Colon Carcinoma Metastatic in the Lung (tissue), 2 donors: ENCODE measurements around a stretch of chr16.

- PRO-cap, 2 experiments, result no peak in any of the 2 experiments
Measured at GRCh38 chr16:72986031-72986449, 61.9 kb downstream of the ZFHX3 start.

- PRO-cap, 2 experiments, result no peak in any of the 2 experiments
Measured at GRCh38 chr16:73017273-73017975, 30.5 kb downstream of the ZFHX3 start.

GRCh38 chr16:73046096-73046615 is 1.8 kb downstream of the ZFHX3 start:
- PRO-cap, 2 experiments, result no peak in any of the 2 experiments

DNA sequence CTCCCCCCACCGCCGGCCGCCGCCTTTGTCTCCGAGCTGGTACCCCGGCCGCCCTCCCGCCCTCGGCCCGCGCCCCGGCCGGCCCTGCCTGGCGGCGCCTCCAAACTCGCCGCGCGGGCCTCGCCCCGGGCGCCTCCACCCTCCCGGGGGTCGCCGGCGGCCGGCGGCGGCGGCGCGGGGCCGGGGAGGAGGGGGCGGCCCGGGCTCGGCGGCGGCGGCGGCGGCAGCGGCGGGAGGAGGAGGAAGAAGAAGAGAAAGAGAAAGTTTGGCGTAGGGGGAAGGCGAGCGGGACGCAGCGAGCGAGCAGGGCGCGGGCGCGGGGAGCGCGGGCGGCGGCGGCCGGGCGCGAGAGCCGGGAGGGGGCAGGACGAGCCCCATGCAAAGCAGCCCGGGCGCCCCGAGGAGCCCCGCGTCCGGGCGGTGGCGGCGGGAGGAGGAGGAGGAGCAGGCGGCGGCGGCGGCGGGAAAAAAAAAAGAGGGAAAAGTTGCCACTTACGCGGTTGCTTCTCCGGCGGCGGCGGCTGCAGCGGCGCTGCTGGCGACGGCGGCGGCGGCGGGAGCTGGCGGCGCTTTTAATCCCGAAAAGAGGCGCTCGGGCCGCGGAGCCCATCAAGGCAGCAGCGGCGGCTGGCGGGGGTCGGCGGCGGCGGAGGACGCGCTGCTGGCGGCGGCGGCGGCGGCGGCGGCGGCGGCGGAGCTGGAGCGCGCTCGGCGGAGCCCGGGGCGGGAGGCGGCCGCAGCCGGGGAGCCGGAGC is 10.3 kb upstream of the ZFHX3 start:
- PRO-cap, 2 experiments, result peak in 2 of 2 experiments; most common plus-strand start position 28 of the sequence (in 2); most common minus-strand start position 108 of the sequence (in 1)

GRCh38 chr16:73062597-73062878 is 14.6 kb upstream of the ZFHX3 start:
- PRO-cap, 2 experiments, result no peak in any of the 2 experiments

DNA sequence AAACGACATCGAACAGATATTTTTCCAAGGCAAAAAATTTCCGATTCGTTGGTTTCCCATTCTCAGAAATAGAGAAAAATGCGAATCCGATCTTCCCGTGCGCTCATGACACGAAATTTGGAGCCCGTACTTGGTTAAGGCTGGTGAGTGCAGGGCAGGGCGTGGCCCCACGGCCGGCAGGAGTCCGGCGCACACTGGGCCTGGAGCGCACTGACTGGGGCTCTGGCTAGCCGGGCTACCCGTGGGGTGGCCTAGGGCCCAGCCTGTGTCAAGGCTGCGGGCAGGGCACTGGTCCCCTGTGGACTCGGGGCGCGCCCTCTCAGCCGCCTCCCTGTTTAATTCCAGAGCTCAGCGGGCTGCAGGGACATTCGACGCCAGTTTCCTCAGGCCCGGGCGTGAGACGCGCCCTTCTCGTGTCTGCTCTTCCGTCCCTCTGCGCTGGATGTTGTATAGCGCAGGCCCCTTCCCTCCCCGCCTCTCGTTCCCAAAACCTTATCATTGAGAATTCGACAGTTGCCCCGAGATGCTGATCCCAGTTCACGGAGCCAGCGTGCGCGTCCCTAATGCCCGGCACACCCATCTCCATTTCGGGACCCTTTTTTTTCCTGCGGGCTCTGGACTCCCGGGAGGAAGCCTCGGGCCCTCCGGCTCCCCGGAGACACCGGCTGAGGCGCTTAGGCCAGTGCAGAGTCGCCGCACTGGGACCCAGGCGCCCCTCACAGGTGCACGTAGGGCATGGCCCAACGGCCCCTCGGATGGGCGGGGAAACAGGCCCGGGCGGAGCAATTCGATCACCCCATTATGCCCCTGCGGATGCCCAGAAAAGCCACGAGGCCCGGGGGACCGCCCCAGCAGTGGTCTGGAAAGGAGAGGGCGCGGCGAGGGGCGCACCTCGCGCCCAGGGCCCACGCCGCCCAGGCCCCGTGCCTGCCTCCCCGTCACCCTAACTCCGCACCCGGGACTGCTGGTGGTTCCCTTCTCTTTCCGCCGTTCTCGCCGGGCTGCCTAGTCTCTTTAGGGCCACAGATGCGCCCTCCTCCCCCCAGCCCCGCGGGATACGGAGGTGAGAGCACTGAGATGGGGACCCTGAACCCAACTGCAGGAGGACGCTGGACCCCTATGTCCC is 18.3 kb upstream of the ZFHX3 start:
- PRO-cap, 2 experiments, result peak in 2 of 2 experiments; most common plus-strand start position 172 of the sequence (in 1); most common minus-strand start position 437 of the sequence (in 2)

DNA sequence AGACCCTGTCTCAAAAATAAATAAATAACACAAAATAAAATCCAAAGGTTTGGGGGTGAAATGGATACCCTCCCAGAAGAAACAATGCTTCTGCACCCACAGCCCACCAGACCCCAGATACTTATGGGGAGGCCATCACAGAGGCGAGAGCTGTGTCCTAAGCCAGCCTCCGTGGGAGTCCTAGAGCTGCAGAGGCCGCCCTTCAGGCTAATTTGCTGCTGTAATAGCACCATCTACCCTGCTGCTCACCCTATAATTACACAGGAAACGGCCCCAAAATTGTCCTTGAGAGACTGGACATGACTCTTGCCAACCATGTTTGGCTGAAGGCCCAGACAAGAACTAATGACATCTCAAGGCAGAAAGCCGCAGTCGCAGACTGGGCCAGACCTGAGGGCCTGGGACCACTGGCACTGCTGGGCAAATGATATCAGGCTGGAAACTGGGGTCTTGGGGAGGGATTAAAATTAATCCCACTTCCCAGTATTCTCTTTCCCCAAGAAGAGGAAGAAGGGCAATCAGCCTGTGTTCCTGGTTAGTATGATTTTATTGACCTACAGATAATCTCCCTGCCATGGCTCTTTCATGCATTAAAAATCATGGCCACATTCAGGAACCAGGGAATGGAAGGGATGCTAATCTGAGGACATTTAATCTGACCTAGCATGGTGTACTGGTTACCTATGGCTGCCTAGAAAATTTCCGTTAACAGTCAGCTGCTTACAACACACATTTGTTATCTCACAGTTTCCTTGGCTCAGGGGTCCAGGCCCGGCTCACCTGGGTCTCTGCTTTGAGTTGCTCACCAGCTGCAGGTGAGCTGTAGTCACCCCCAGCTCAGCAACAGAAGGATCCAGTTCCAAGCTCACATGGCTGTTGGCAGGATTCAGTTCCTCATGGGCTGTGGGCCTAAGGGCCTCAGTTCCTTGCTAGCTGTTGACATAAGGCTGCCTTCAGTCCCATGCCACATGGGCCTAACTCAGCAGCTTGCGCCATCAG is 24.3 kb downstream of the PSMD7 start:
- PRO-cap, 2 experiments, result no peak in any of the 2 experiments

GRCh38 chr16:74406571-74407004 is 14.7 kb downstream of the CLEC18B start:
- PRO-cap, 2 experiments, result no peak in any of the 2 experiments

- PRO-cap, 2 experiments, result no peak in any of the 2 experiments
Measured at GRCh38 chr16:74724320-74725460, 24.0 kb upstream of the MLKL start.

DNA sequence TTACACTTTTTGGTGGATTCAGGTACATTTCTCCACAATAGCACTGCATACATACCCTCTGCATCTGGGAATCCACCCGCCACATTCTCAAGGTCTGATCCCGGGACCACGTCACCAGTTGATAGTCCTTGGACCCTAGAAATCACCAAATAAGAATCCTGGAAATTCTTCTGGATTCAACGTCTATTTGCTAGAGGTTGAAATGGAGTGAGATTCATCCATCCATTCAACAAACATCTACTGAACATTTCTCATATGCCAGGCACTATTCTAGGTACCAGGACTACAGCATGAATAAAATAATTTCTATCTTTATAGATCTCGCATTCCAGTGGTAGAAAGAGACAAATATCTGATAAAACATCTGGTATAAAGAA is 67.1 kb downstream of the WDR59 start:
- PRO-cap, 2 experiments, result no peak in any of the 2 experiments

DNA sequence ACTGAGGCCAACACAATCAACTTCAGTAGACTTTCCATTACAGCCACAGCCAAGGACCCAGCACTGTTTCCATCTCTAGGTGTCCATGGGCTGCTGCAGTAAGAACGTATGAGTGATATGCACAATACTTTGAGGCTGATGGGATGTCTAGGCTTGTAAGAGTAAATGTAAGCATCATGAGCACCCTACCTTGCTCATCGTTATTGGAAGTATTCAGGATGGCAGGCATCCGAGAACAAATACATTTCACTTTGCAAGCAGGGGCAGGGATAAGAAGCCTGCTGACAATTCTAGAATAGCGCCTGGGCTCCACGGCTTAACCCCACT is 42.9 kb downstream of the WDR59 start:
- PRO-cap, 2 experiments, result no peak in any of the 2 experiments

GRCh38 chr16:74962343-74963025 is 22.4 kb downstream of the WDR59 start:
- PRO-cap, 2 experiments, result no peak in any of the 2 experiments

- PRO-cap, 2 experiments, result no peak in any of the 2 experiments
Measured at GRCh38 chr16:74991549-74992595, 6.9 kb upstream of the WDR59 start.

GRCh38 chr16:75070003-75070558 is 46.5 kb downstream of the LDHD start:
- PRO-cap, 2 experiments, result no peak in any of the 2 experiments

DNA sequence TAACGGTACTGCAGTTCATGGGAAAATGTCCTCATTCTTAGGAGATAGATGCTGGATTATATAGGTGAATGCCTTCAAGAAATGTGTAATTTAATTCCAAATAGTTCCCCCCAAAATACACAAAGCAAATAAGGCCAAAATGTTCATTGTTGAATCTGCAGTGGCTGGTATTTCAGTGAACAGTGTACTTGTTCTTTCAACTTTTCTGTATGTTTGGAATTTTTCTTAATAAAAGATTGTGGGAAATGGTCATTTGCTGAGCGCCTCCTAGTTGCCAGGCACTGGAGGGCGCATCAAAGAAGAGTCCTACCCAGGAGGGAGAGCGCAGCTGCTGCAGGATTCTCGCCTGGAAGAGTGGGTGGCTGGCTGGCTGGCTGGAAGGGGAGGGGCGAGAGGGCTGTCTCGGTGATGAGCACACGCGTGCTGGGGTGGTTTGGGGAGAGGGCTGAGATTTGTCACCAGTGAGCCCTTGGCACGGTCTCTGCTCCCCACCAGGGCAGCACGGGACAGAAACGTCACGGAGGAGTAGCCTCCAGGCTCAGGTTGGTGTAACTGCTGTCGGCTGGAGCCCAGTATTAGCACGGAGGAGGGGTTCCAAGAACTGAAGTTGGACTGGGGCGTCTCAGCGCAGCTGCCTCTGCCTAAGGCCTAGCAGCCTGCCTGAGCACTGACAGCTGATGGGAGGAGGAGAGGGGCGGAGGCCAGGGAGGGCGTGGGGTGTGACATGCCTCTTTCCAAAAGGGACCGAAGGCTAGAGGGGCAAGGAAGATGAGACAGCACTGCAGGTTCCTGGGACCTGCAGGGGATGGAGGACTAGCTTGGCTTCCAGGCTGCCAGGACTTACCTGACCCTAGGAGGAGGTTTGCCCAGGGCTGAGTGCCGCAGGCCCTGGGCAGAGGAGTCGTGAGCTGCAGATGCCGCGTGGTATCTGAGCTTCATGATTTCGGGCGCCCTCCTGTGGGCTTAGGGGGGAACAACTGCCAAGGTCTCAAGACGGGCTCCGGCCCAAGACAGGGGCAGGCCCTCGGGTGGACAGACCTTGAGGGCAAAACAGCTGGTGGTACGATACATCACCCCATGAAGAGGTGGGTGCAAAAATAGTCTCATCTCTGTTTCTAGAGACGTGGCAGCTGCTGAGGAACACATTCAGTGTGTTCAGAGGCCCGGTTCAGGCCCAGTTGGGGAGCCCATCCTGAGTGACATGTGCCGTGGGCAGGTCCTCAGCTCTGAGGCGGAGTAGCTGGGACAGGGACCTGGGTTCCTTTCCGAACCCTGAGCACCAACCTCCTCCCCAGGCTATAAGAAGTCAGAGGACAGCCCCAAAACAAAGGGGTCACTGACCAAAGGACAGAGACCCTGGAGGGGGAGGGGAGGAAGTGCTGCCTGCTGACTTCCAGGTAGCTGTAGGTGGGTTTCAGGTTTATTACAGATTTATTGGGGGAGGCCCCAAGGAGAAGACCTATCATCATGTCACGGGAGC is 5.6 kb downstream of the LDHD start:
- PRO-cap, 2 experiments, result no peak in any of the 2 experiments

GRCh38 chr16:75111942-75112262 is 4.7 kb downstream of the LDHD start:
- PRO-cap, 2 experiments, result no peak in any of the 2 experiments

- PRO-cap, 2 experiments, result no peak in any of the 2 experiments
Measured at GRCh38 chr16:75237999-75238987, 13.1 kb downstream of the BCAR1 start.

DNA sequence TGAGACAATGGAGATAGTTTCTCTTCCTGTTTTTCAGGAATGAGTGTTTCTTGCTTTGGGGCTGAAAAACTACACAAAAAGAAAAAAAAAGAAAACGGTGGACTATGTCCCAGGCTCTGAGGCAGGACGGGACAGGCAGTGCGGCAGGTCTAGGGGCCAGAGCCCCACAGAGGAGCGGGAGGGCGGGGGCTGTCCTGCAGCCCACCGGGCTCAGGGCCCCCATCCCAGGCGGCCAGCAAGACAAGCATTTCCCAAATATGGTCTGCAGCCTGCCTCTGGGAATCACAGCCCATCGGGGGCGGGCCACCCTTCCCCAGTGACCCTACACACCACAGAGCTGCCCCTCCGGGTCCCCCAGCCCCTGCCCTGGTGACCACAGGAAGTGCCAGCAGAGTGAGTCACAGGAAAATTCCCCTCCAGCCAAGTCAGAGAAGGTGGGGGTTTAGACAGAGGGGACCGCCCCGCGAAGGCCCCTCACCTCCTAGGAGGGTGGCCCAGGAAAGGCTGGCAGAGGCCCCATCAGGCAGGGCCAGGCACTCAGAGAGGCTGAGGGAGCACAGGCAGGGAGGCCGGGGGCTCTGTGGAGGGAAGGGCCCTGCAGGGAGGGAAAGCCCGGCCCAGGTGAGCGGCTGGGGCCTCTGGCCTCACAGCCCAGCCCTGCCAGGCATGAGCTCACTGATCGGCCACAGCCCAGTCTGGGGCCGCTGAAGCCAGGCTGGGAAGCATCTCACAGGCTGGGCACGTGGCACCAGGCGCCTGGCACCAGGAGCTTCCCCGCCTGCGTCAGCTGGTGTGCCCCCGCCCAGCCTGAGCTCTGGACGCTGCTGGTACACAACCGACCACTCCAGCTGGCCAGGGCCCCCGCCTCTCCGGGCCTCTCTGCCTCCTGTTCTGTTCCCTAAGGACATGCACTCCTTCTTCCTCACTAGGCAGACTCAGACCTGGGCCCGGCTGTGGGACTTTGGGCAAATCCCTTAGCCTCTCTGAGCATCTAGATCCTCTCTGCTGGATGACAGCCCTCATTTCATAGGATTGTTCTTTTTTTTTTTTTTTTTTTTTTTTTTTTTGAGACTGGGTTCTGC is 6.2 kb downstream of the BCAR1 start:
- PRO-cap, 2 experiments, result peak in 1 of 2 experiments; most common plus-strand start position 428 of the sequence (in 1); most common minus-strand start position 685 of the sequence (in 1)

DNA sequence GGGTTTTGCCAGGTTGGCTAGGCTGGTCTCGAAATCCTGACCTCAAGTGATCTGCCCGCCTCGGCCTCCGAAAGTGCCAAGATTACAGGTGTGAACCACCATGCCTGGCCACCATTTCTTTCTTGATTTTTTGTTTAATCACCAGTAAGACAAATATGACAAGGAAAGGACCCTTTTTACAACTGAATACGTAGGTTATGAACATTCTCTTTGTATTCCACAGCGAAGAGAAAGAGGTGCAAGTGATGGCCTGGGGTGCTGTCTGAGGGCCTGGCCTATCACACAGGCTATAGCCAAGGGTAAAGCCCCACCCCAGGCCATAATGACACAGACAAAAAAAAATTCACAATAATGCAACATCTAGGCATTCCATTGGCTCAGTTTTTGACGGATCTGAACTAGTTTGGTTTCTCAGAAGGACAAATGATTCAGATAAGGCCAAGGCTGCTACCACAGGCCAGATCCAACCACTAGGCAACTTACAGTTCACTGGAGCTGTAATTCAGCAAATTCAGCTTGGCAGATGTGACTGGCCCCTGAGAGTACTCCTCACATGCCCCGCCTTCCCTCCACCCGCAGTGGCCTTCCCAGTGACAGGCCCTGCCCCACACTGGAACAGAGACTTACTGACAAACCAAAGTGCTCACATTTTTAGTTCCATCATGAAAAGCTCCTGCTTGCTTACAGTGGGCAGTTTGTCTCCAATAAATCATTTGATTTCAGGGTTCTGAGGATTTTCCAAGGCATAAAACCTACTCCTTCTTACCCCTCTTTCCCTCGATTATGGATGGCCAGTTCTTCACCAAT is 53.0 kb upstream of the BCAR1 start:
- PRO-cap, 2 experiments, result no peak in any of the 2 experiments

DNA sequence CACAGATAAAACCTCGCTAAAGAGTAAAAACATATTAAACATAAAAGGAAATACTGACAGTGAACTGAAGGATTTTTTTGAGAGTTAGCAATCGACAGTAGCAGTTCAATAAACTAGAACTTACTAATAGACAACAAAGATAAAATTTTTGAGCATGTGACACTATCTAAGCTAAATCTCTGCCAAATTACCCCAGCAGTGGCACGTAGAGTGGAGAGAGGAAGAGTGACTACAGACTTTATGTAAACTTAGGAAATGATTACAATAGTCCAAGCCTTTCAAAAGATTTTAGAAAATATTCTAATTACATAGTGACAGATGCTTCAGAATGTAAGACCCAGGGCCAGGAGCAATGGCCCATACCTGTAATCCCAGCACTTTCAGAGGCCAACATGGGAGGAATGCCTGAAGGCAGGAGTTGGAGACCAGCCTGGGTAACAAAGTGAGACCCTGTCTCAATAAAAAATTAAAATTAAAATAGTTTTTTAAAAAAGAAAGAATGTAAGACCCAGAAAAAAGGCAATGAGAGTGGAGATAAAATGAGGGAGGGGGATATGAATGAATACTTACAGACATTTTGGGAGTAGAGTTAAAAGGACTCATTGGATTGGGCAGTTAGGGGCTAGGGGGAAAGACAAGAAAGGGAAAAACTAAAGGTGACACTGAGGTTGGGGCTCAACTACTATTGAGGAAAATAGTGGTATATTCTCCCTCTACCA is 52.3 kb downstream of the CFDP1 start:
- PRO-cap, 2 experiments, result no peak in any of the 2 experiments